Fibroblast of the aortic adventitia (primary cell): ENCODE data around the genes CNOT3 and CDC42EP5.

- CAGE, long polyA plus RNA = no peak
Measured at GRCh38 chr19:53432131-53433008, 586 bp downstream of the ZNF761 start.

DNA sequence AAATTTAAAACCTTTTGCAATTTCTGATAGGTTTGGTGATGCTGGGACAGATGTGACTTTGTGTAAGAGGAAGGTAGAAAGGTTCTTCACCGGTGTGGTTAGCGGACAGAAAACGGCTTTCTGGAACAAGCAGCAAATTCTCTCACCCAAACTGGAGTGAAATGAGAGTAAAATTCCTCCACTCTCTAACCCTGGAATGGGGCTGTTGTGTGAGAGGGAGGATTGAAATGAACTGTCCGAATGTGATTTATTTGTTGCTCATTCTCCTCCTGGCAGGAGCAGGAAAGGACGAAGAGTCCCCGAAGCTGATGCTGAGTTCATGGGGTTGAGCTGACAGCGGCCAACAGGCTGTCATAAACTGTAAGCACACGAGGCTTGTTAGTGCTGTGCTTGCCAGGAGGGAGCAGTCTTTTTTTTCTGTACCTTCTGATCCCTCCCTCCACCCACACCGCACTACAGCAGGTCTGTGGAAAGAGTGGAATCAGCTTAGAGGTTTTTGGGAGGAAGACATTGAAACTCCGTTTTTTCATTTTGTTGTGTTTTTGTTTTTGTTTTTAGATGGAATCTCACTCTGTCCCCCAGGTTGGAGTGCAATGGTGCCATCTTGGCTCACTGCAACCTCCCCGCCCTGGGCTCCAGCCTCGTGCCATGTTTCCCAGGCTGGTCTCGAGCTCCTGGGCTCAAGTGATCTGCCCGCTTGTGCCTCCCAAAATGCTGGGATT is 33.0 kb upstream of the ZNF331 start:
- CAGE, long polyA plus RNA = no peak

- CAGE, long polyA plus RNA = no peak
Measured at GRCh38 chr19:53557583-53557782, 19.5 kb downstream of the ZNF331 start.

DNA sequence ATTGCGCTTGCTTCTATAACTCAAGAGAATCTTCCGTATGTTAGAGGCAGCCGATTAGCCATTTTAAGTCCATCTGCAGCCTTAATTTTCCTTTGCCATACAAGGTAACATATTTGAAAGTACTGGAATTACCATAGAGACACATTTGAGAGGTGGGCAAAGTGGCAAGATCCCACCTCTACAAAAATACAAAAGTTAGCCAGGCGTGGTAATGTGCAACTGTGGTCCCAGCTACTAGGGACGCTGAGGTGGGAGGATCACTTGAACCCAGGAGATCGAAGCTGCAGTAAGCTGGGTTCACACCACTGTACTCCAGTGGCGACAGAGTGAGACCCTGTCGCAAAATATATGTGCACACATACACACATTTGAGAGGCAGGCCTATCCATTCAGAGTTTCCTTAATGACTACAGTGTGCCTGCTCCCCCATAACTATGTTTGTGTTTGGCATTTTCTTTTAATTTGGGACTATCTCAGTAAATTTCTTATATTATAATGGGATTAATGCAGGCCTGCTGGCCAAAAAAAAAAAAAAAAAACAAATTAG is 22.9 kb downstream of the ZNF331 start:
- CAGE, long polyA plus RNA = no peak

DNA sequence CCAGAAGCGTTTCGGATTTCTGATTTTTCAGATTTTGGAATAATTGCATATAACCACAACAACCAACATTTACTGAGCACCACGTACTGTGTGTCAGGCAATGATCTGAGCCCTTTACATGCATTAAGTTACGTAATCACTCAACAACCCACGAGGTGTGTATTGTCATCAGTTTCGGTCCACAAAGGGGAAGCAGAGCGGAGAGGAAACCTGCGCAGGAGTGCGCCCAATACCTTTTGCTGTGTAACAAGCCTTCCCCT is 20.7 kb upstream of the NLRP12 start:
- CAGE, long polyA plus RNA = no peak

- CAGE, long polyA plus RNA = no peak
Measured at GRCh38 chr19:53877005-53878040, 4.7 kb upstream of the PRKCG start.

- CAGE, long polyA plus RNA = no peak
Measured at GRCh38 chr19:53908031-53908474, 1.0 kb upstream of the CACNG7 start.

GRCh38 chr19:53908475-53908875 is 603 bp upstream of the CACNG7 start:
- CAGE, long polyA plus RNA = no peak

- CAGE, long polyA plus RNA = no peak
Measured at GRCh38 chr19:54109283-54109987, 6.0 kb downstream of the TFPT start.

DNA sequence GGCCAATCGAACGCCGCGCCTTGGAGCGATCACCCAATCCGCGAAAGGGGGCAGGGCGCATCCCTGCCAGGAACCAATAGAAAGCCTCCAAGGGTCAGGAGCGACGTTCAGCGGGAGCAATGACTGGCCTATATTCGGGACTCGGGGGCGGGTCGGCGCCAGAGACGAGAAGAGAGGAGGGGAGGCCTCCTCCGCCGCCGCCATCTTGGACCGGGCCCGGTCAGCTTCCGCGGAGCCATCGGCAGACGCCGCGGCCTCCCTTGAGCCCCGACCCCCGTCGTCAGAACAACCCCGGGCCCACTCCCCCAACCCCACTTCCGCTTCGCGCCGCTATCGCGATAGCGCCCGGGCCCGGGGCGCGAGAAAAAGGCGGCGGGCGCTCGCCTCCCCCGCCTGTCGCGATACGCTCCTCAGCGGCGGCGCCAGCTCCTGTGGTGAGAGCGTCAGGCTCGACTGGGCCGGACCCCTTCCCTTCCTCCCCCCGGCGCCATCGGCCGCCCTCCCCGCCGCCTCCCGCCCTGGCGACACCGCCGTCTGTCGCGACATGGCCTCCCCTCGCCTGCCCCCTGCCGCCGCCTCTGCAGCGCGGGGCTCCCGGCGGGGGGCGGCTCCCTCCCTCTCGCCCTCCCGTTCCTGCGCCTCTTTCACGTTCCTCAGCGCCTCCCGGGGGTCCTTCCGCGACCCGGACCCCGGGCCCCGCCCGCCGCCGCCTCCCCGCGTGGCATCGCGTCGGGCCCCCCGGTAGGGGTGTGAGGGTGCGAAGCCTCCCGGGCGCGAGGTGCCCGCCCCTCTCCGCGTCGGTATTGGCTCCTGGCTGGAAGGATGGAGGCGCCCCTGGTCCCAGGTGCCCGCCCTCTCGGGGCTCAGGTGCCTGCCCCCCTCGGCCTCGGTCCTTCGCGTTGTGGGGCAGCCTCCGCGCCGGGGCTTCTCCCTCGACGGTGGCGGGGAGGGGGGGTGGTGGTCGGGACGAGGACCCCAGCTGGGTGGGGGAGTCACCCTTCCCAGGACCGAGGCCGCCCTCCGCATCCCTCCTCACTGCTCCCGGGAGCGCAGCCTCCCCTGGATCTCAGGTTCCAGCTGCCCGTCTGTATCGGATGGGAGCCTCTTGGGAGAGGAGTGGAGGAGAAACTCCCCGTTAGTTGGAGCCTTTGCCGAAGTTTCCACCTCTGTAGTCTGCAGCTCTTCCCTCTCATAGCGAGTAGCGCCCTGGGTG is at the start of gene CNOT3:
TSS of gene CNOT3 (plus strand) at position 203 of the 1,213 bp plus-strand sequence.
- CAGE, long polyA plus RNA = no peak

DNA sequence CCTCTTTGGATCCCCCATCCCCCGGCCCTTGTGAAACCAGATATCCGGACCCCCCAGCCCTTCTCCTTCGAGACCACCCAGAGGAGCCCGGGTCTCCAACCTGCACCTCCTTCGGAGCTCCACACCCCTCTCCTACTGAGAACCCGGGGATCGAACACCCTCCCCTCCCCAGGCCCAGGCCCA is 508 bp downstream of the MBOAT7 start:
- CAGE, long polyA plus RNA = no peak

DNA sequence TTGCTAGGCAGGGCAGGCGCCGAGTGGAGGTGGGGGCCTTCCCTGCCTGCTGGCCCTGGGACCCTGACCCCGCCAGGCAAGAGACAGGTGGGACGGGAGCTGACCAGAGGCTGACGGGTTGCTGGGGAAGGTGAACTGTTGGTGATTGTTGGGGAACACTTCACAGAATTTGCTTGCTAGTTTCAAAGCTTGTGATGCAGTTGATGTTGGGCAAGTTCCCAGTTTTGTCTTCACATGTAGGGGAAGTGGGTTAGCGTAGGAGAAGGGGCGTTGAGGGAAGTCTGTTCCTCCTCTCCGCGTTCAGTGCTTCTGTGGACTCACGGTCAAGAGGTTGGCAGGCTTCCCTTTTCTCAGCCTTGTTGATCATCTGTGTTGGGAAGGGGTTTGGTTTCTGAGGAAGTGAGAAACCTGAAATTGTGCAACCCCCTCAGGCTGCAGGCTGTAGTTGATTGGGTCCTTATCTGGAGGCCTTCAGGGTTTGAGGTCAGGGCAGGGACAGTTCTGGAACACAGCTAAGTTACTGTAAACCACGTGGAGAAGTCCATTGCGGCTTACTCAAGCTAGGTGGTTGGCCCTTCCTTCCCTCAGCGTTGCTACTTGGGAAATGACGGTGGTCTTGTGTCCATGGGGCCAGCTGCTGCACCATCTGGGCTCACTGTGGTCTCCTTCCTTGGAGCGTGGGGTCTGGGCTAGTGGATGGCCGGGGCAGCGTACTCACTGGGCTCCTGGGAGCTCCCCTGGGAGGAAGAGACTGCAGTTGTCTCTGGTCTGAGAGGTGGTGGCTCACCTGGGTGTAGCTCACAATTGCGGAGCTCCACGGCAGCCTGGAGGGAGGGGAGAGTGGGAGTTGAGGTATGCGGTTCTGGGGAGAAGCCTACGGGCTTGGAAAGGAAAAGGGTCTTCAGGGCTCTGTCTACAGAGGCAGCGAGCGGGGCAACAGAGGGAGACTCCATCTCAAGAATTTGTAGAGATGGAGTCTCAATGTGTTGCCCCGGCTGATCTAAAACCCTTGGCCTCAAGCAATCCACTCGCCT is 7.6 kb downstream of the RPS9 start:
- CAGE, long polyA plus RNA = no peak

DNA sequence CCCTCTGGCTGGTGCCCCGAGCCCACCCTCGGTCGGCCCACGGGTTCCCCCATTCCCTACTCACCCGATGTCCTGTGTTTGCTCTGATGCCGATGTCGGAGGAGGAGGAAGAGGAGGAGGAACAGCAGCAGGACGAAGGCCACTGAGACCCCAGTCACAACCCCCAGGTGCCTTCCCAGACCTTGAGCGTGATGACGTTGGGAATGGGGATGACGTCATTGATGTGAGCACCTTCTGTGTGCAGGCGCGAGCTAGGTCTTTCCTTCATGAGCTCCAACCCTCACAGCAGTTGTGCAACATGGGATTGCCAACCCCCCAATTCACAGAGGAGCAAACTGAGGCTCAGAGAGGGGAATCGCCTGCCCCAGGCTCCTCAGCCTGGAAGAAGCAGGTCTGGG is 4.3 kb downstream of the LILRB5 start:
- CAGE, long polyA plus RNA = no peak

DNA sequence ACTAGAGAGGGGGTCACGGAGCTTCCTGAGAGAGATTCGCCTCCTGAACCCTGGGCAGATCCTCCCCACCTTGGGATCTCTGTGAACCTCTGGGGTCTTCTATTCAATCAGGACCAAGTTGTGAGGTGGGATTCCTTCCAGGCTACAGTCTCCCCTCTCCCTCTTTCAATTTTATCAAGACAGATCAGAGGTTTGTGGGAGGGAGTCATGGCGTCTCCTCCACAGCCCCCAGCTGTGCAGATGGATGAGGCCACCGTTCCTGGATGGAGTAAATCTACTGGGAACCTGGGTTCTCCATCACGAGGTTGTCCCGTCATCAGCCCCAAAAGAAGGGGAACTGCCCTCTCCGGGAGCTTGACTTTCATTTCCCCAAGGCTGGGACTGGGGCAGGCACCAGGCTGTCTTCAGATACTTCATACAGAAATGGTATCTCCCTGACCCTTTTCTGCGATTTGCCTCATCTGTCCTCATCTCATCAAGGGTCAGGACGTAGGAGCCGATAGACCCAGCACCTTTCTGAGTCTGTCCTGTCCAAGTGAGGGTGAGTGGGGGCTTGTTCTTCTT is 9.9 kb downstream of the LILRB2 start:
- CAGE, long polyA plus RNA = no peak

- CAGE, long polyA plus RNA = no peak
Measured at GRCh38 chr19:54335171-54335467, 3.8 kb downstream of the LILRA4 start.

- CAGE, long polyA plus RNA = no peak
Measured at GRCh38 chr19:54345883-54346450, 7.0 kb upstream of the LILRA4 start.

DNA sequence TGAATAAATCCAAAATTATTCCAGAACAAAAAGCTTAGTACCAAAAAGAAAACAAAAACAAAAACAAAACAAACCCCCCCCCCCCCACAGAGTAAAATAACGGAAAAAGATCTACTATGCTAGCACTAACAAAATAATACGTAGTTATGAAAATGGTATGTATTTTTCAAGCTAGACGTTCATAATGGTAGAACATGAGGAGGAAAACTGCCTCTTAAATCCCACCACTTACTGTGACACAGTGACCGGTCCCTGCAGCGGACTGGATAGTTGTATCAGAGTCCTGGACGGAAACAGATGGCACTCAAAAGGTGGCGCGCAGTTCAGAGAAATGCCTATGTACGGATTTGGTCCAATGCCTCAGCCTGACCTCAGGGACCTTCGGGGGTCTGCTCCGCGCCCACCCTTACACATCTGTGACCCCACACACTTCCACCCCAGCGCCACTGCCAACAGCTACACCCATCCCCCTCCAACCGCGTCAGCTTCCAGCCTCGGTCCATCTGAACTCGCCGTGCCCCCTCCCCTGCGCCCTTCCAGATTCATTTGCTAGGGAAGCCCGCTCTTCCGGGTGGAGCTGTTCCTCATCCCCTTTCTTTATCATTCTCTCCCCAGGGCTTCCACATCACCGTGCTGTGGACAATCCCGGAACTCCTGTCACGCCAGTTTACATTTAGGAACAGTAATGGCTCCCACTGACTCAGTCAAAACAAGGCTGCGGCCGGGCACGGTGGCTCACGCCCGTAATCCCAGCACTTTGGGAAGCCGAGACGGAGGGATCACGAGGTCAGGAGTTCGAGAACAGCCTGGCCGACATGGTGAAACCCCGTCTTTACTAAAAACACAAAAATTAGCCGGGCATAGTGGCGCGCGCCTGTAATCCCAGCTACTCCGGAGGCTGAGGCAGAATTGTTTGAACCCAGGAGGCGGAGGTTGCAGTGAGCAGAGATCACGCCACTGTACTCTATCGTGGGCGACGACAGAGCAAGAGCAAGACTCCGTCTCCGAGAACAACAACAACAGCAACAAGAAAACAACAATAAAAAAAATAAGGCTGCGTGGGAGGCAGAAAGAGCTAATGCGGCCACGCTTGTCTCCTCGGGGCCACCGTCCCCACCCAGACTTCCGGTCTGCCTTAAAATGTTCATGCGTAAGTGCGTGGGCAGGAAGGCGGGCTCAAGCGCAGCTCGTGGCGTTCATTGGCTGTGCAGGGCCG is 658 bp upstream of the LENG8 start:
- CAGE, long polyA plus RNA = no peak

GRCh38 chr19:54462765-54463488 is 651 bp downstream of the LENG9 start:
- CAGE, long polyA plus RNA = no peak

- CAGE, long polyA plus RNA = no peak
Measured at GRCh38 chr19:54472901-54473970, at the start of gene CDC42EP5. TSS of gene CDC42EP5 (minus strand) at chr19:54473296.

GRCh38 chr19:54606718-54607445 is 13.4 kb downstream of the LILRA1 start:
- CAGE, long polyA plus RNA = no peak